Measurements from ENCODE around the gene SH2D3A.

GRCh38 chr19:5961481-5961834, 16.5 kb downstream of the RANBP3 start:
- RRBS, result no CpG with 5 or more reads among the region's 7 CpGs

GRCh38 chr19:5961835-5963032, 15.7 kb downstream of the RANBP3 start:
- RRBS, result no CpG with 5 or more reads among the region's 35 CpGs

DNA sequence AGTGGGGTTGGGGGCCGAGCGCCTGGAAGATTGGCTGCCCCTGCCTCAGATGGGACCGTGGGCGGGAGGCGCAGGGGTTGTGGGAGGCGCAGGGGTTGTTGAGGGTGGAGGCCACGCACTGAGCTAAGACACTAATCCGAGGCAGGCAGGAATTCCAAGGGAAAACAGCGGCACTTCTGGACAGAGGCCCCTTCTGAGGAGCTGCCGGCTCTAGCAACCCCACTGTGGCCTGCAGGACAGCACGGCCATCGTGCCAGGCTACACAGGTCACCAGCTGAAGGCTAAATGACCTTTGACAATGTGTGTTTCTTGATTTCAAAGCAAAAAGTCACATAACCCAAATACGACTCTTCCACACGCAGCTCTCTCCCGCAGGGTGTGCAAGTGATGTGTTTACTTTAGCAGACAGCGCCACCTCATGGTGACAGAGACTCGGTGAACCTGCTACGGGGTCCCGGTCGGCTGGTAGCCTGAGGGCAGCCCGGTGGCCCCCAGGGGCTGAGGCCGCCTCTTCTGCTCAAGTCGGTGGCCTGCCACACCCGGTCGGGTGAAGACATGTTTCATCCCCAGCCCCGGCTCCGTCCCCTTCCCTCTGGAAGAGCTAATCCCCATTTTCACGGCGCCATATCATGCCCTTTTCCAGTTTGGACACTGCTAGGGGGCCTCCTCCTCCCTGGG, 44.3 kb upstream of the RANBP3 start:
- RRBS, result 2% methylated on average over 4 of the region's 29 CpGs

GRCh38 chr19:6075021-6075601, 35.2 kb downstream of the RFX2 start:
- RRBS, result no CpG with 5 or more reads among the region's 6 CpGs

GRCh38 chr19:6362523-6363190, 1.3 kb downstream of the CLPP start:
- RRBS, result no CpG with 5 or more reads among the region's 17 CpGs

DNA sequence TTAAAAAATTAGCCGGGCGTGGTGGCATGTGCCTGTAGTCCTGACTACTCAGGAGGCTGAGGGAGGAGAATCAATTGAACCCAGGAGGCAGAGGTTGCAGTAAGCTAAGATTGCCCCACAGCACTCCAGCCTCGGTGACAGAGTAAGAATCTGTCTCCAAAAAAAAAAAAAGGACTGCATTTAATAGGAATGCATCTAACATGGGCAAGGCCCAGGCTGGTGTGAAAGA, 8.5 kb upstream of the PSPN start:
- RRBS, result no CpG with 5 or more reads among the region's 3 CpGs

DNA sequence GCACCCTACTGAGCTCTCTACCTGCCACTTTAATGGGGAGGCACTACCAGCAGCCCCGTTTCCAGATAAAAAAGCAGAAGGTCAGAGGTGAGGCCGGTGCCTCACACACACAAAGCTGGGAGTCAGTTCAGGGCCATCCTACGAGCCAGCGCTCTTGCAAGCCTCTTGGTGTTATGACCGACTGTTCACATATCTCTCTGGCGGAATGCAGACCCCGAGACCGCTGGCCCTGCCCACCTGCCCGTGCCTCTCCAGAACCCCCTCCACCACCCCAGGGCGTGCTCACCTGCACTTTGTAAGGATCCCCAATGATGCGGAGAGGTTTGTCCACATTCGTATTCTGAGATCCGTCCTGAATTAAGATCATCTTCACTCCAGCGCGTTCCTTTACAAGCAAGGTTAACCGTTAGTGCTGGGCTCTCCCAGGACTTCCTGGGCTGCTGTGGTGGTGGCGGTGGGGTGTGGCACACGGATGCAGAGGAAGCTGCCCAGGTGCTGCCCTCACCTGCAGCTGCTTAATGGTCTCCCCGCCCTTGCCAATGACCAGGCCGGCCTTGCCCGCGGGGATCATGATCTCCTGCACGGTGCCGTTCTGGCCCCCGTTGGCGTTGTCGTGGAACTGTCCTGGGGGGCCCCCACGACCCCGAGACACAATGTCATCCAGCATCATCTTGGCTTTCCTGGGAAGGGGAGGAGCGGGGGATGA, 6.3 kb downstream of the KHSRP start:
- RRBS, result no CpG with 5 or more reads among the region's 30 CpGs

GRCh38 chr19:6421604-6422088, 3.0 kb downstream of the KHSRP start:
- RRBS, result no CpG with 5 or more reads among the region's 13 CpGs

GRCh38 chr19:6475960-6477140, 5.2 kb downstream of the DENND1C start:
- RRBS, result 18% methylated on average over 7 of the region's 58 CpGs

- RRBS, result 72% methylated on average over 2 of the region's 17 CpGs
Measured at GRCh38 chr19:6509253-6509936, 7.3 kb upstream of the TUBB4A start.

GRCh38 chr19:6528800-6529150, 2.1 kb upstream of the TNFSF9 start:
- RRBS, result 30% methylated on average over 4 of the region's 9 CpGs

- RRBS, result no CpG with 5 or more reads among the region's 7 CpGs
Measured at GRCh38 chr19:6663462-6663925, 6.5 kb downstream of the TNFSF14 start.

- RRBS, result no CpG with 5 or more reads among the region's 3 CpGs
Measured at GRCh38 chr19:6681921-6682536, 12.1 kb upstream of the TNFSF14 start.

GRCh38 chr19:6736315-6736844, 1.0 kb downstream of the GPR108 start:
- RRBS, result 3% methylated on average over 8 of the region's 17 CpGs

DNA sequence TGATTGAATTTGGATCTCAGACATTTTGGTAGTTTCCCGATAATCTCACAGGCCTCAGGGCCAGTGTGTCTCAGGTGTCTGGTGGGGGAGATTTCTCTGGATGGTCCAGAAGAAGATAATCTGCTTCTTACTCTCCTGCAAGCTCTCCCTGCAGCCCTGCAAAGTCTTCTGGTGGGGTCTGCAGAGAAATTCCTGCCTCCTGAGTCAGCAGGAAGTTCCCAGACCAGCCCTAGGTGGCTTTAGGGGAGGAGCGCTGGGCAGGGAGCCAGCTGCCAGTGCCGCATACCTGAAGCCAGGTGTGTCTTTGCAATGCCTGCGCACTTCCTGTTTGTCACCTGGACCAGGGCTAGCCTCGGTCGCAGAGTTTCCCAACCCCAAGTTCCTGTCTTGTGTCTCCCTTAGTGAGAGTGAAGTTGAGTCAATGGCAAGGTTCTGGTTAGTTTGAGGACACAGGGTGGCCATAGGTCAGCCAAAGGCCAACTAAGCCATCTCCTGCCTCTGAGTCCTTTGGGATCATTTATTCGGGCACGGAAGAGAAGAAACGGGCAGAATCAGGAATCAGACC, 1.3 kb downstream of the SH2D3A start:
- RRBS, result no CpG with 5 or more reads among the region's 9 CpGs

DNA sequence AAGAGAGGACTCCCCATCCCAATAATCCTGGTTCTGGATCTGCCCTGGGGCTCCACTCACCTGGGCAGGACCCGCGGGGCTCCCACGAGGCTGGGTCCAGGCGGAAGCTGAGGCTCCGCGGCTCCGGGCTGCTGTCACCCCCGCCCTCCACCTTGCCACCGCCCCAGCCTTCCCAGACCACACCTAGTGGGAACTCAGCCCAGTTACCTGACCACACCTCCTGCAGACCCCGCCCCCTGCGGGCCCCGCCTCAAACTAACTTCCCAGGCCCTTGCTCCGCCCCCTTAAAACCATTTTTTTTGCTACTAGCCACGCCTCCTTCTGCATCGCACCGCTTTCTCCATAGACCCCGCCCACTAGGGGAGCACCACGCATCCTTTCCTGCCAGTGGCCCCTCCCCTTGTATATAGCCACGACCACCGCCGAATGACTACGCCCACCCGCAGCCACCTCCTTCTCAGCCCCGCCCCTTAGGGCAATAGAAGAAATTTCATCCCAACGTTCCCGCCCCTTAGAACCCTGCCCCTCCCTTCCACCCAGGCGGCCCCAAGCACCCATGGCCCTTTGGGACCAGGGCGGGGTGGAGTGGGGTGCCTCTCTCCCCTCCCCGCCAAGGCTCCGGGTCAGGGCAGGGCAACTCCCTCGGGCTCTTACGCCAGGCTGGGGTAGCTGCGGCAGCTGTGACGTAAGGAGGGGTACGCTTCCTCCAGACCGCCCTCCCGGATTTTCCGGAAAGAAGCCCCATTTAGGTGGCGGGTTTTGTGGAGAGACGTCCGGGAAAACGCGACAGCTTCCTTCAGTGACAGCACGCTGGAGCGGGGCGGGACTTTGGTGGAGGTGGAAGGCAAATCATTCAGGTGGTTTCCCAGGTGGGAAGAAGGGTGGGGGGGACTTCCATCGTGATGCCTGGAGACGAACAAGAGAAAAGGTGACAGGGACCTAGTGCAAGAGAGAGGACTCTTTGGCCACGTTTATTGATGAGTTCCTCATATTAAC, at the start of gene SH2D3A:
SH2D3A (minus strand) TSS at position 109 of the 996 bp plus-strand sequence.
- RRBS, result 5% methylated on average over 10 of the region's 49 CpGs

DNA sequence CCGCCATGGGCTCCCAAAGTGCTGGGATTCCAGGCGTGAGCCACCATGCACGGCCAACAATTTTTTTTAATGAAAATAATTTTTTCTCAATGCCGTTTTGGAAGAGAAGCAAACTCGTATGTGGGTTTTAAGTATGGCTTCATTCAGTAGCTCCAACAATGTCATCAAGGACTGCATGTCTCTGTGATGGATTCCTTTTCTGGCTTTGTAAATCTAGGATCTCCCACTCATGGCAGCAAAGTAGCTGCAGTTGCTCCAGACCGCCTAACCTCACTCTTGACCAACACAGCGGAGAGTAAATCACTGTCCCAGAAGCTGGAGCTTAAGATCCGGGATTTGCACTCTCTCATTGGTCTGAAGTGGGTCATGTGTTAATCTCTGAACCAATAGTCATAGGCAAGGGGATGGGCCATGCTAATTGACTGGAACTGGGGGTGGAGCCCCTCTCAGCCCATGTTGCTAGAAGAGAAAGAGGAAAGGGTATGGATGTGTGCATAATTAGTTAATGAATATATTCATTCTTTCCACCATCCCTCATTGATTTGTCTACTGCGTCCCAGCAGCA, 33.9 kb downstream of the VAV1 start:
- RRBS, result no CpG with 5 or more reads among the region's 9 CpGs

GRCh38 chr19:6833273-6833870, 54.0 kb upstream of the ADGRE1 start:
- RRBS, result 93% methylated on average over 1 of the region's 13 CpGs

DNA sequence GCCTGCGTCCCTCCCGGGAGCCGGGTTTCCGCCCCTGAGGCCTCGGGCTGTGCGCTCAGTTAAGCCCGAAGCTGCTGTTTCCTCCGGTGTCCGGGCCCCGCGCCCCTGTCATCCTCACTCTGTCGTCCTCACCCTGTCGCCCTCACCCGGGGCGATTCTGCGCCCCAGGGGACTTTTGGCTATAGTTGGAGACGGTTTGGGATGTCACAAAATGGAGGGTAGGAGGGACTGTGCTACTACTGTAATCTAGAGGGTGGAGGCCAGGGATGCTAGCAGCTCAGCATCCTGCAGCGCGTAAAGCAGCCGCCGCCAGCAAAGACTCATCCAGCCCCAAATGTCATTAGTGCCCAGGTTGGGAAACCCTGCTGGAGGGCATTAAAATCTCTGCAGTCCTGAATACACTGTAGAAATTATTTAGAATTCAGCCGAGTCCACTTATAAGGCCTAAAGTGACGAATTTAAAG, 338 bp downstream of the ZNF557 start:
- RRBS, result 2% methylated on average over 12 of the region's 23 CpGs

- RRBS, result no CpG with 5 or more reads among the region's 9 CpGs
Measured at GRCh38 chr19:7115996-7116713, 46.7 kb downstream of the ZNF557 start.

Data from Ishikawa (cell line).